Sciatic nerve (tissue), 1 donor: Measurements from ENCODE around the gene RSPH4A.

DNA sequence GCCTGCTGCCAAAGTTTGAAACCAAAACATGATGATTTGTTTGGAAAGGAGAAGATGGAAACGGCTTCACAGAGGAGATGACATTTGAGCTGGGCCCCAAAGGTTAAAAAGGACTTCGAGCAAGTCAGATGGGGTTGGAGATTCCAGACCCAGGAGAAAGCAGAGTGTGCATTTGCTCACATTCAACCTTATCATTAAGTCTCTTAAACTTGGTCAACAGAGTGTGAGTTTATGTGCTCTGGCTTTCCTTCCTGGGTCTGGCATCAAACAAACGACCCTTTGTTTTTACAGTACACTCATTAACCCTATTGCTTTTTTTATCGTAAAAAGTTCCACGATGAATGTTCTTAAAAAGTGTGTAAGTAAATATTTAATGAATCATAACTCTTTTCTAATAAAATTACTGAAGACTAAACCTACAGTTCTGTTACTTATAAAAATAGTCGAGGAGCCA, 2.6 kb downstream of the FYN start:
- PRO-cap = no peak

GRCh38 chr6:111880761-111881269, 7.6 kb upstream of the FYN start:
- PRO-cap = no peak

GRCh38 chr6:112016391-112016846, 37.5 kb upstream of the CCN6 start:
- PRO-cap = no peak

DNA sequence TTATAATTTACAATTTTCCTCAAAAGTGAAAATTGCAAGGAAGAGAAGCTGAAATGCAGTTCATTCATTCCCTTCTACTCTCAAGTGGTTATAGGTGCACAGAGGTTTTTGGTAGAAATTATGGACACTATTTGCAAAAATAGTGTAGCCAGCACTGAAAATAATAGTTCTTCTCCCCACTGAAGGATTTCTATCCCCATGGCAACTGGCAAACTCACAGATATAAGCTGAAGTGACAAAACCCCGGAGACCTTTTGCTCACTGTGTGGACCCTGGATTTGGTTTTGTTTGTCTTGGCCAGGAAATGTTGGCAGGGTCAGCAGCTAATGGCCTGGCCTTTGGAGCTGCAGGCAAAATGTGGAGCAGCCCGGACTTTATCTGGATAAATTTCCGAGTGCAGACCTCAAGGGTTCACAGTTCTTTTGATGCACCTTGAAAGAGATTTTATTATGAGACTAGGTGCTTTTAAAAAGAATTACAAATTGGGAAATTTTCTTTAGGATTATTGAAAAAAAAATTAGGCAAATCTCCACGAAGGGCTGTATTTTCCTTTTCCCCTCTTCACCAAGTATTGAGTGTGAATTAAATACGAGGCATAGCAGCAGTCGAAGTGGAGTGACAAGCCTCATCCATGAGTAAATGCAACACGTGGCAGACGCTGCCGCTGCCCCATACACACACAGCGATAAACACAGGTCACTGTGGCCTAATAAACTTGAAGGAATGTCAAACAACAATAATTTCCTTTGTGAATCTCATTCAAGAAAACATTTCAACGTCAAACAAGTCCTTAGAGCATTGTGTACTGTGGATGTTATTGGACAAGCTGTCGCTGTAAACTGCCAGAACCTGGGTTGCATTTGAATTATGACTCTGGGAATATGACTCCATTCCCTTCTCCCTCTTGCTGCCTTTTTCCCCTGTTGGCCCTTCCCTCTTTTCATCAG, 35.2 kb upstream of the CCN6 start:
- PRO-cap = no peak

DNA sequence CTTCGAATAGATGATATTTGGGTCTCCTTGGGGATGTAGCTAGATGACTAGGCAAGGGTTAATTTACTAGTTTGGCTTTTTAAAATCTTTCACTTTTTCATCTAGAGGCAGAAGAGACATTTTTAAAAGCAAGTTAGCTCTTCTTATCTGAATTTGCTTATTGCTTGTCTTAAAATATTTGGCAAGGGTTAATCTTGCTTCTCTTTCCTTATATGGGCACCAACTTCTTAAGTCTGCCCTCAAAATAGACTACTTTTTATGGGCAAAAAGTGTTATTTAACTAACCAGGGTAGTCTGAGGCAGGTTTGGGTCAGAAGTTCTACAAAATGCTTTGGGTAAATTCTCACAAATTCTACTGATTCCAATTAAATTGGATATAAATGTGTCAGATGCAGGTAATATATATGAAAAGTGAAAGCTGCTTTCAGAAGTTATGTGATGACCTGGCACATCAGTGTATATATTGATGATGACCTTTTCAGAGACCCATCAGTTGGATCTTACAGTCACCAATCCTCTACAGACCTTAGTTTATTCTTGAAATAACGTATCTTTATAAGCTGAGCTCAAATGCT, 44.1 kb downstream of the FAM229B start:
- PRO-cap = no peak

- PRO-cap = no peak
Measured at GRCh38 chr6:112216527-112217672, 37.5 kb downstream of the LAMA4 start.

- PRO-cap = no peak
Measured at GRCh38 chr6:112235822-112236480, 18.4 kb downstream of the LAMA4 start.

GRCh38 chr6:112252530-112253295, 1.7 kb downstream of the LAMA4 start:
- PRO-cap = no peak

GRCh38 chr6:113564431-113565209, 292.5 kb upstream of the MARCKS start:
- PRO-cap = bidirectional peak, plus-strand start at chr6:113564999, minus-strand start at chr6:113564815

DNA sequence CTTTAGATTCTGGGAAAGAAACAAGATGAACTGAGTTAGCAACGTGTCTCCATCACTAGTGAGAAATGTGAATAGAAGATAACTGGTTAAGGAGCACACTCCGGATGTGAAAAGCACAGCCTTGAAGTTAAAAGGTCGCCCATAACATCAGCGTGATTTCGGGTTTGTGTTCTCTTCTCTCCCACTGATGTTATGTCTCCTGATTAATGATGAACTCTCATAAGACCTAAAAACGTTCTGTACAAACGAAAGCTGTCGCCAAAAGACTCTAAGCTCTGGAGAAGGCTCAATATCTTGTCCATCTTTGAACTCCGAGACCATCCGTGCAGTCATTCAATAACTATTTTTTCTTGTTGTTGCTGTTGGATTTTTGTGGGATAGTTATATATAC, 291.9 kb upstream of the MARCKS start:
- PRO-cap = no peak

- PRO-cap = bidirectional peak, plus-strand start at chr6:113859123, minus-strand start at chr6:113858963
Measured at GRCh38 chr6:113858401-113859053, 1.4 kb downstream of the MARCKS start.

GRCh38 chr6:113860707-113861358, 3.7 kb downstream of the MARCKS start:
- PRO-cap = no peak

DNA sequence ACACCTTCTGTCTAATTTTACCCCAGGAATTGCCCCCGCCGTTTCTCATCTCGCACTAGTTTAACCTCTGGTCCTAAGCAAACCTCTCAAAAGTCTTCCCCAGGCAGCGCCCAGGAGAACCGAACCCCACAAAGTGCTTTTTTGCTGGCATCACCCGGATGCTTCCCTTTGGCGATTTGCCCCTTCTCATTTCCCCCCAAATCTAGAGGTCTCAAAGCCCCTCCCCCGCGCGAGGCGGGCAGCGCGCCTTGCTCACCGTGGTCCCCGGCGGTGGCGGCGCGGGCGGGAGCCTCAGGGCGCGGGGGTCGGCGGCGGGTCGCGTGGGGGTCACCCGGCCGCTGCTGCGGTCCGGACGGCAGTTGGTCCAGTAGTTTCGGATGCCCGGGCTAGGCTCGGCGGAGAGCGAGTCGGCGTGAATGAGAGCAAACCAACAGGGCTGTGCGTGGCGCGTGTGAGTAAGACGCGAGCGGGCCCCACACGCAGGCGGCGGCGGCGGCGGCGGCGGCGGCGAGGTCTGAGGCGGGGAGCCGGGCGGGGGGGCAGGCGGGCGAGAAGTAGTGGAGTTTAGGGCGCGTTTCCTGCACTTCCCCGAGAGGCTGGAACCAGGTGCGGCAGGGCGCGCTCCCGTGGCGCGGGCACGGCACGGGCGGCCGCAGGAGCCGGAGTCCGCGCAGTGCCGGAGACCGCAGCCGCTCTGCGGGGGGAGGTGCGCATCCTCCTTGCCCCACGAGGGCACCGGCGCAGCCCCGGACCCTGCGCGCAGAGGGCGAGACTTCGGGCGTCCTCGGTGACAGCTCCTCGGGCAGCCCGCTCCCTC, 676 bp downstream of the HS3ST5 start:
- PRO-cap = no peak

- PRO-cap = no peak
Measured at GRCh38 chr6:116101780-116102180, 1.1 kb downstream of the NT5DC1 start.

- PRO-cap = no peak
Measured at GRCh38 chr6:116158452-116158883, 32.5 kb upstream of the COL10A1 start.

GRCh38 chr6:116221006-116221450, 32.8 kb downstream of the TSPYL4 start:
- PRO-cap = no peak

- PRO-cap = bidirectional peak, plus-strand start at chr6:116280108, minus-strand start at chr6:116279927
Measured at GRCh38 chr6:116279975-116280259, 187 bp upstream of the TSPYL1 start.

DNA sequence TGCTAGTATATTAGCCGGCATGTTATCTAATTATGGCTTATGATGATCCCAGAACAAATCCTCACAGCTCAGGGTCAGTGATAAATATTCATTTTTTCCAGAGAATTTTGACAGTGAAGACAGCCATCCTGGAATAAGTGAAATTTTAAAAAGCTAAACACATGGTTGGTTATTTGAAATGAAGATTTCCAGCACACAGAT, 34.3 kb upstream of the CALHM6 start:
- PRO-cap = no peak

GRCh38 chr6:116433259-116433832, 27.8 kb upstream of the CALHM6 start:
- PRO-cap = no peak

GRCh38 chr6:116615619-116616600, at the start of gene RSPH4A:
Gene RSPH4A (plus strand): TSS chr6:116616479.
- PRO-cap = bidirectional peak, plus-strand start at chr6:116616459, minus-strand start at chr6:116616310